Pericardium fibroblast (primary cell): ENCODE data around the genes NBPF11, NBPF14, NOTCH2NLB, H2BC21 and BOLA1.

GRCh38 chr1:148151798-148152470 lies at the start of gene NBPF11:
TSS of gene NBPF11 (minus strand) at chr1:148152281.
- RAMPAGE, long total RNA: no peak

- RAMPAGE, long total RNA: no peak
These were observed 150.5 kb upstream of the NBPF11 start for GRCh38 chr1:148302614-148302947.

GRCh38 chr1:148373397-148373973 lies 109.6 kb downstream of the PPIAL4G start:
- RAMPAGE, long total RNA: no peak

GRCh38 chr1:148459624-148460077 lies 23.5 kb downstream of the PPIAL4G start:
- RAMPAGE, long total RNA: no peak

DNA sequence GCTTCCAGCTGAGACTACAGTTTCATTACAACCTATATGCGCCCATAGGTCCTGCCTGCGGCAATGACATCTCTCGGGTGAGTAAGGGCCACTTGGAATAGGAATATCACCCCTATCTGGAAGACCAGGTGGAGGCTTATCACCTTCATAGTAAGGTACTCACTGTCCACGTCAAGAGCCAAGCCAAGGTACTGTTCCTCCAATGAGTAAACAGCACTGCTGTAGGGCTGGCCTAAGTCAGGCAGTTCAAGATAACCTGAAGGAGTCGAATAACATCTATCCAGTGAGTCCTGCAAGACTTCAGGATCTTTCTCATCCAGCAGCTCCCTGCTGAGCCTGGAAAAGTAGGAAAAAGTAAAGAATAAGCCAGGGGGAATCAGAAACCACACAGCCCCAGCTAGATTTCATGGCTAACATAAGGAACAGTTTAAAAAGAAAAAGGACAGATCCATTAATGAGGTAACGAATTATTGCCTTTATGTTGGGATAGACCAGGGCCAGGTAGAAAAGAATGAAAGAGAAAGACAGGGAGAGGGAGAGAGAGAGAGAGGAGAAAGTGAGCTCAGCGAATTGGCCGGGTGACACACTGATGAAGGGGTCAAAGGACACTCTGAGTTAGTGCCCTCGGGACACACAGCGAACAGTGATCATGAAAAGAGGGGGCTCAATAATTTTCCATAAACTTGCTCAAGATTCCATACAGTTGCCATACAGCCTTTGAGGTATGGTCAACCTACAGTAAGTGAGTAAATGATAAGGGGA lies 51.6 kb upstream of the PPIAL4G start:
- RAMPAGE, long total RNA: no peak

DNA sequence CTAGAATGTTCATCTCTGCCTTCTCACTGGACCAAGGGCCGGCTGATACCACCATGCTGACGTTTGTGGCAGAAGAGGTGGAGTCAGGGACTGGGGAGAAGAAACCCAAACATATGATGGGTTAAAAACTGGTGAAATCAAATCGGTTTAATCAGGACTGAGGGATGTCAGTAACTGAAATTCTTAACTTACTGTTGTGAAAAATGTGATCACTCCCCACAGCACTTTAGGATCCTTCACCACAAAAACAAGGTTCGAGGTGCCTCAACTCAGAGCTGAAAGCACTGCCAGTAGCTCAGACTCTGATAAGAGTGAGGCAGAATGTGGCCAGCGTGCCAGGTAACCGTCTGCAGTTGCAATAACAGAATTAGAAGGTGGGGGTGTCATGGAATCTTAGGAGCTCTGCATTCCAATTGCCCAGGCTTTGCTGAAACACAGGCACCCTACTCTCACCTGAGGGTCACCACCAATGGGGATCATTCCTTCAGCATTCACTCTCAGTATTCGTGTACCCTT lies at the start of gene NBPF14:
NBPF14 (minus strand) TSS at position 349 of the 516 bp plus-strand sequence.
- RAMPAGE, long total RNA: no peak

DNA sequence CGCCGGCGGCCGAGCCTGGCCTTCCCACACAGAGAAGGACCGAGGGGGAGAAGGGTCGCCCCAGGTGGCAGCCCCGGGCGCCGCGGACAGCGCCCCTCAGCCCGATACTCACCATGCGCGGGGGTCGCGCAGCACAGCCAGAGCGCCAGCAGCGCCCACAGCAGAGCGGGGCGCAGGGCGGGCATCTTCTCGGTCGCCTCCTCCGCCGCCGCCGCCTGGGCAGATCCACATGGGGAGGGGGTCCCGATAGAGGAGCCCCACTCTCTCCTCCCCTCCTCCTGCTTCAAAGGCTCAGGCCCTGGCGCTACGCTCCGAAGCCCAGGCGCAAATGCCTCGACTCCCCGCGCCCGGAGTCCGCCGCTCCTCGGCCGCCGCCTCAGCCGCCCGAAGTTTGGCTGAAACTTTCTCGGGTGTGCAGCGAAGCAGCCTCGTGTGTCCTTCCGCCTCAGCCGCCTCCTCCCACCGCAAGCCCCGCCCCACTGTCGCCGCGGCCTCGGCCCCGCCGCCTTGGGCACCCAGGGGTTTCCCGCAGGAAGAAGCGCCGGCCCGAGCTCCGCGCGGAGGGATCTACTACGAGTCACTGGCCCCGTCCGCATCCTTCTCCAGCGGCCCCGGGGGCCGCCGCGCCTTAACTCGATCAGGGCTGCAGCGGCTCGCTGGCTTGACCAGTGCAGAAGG lies at the start of gene NOTCH2NLB:
NOTCH2NLB (minus strand) TSS at position 397 of the 678 bp plus-strand sequence.
- RAMPAGE, long total RNA: no peak

DNA sequence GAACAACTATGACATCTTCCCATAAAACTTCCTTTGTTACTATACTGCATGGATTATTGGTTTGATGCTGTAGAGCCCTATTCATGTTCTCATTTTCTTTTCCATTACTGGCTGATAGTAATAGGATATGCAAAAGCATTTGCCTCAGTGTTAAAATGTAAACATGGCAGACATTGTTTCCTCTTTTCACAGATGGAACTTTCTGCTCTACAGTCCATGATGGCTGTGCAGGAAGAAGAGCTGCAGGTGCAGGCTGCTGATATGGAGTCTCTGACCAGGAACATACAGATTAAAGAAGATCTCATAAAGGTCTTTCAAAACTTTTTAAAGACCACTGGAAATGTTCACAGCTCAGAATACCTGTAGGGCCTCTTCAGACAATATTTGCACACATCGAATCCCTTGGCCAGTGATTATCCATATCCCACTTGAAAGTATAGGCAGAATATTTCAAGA lies 125.6 kb downstream of the NBPF9 start:
- RAMPAGE, long total RNA: no peak

DNA sequence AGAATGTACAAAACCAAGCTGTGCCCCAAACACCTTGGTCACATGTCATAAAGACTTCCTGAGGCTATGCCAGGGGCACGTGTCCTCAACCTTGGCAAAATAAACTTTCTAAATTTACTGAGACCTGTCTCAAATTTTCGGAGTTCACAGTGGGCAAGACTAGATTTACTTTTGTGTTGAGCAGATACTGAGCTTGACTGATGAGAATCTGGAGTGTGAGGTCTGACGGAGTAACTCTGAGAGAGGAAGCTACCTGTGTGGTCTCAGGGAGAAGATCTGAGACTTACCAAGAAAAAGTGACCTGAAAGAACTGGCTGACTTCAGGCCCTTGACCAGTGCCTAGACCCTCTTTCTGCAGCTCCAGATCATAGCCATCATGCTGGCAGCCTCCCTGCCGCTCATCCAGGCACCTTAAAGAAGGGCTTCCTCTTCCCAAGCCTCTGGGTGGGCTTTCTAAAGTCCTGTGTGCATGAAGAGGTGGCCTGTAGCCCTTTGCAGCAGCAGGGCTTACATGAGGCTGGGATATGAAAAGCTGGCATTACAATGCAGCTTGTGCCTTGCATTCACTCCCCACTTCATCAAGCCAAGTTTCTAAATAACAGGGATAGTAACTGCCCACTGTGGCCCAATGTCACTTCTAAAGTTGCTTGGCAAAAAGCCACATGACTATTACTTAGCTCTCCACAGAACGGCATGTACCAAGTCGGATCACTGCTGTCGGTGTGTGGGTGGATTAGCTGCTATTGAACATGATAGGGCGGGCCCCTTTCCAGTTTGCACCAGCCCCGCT lies 125.0 kb upstream of the NBPF9 start:
- RAMPAGE, long total RNA: no peak

GRCh38 chr1:149229086-149229507 lies 125.7 kb upstream of the NBPF9 start:
- RAMPAGE, long total RNA: no peak

GRCh38 chr1:149554426-149555074 lies 29.1 kb upstream of the PPIAL4C start:
- RAMPAGE, long total RNA: no peak

- RAMPAGE, long total RNA: no peak
These were observed 25.2 kb upstream of the PPIAL4C start for GRCh38 chr1:149558344-149559031.

DNA sequence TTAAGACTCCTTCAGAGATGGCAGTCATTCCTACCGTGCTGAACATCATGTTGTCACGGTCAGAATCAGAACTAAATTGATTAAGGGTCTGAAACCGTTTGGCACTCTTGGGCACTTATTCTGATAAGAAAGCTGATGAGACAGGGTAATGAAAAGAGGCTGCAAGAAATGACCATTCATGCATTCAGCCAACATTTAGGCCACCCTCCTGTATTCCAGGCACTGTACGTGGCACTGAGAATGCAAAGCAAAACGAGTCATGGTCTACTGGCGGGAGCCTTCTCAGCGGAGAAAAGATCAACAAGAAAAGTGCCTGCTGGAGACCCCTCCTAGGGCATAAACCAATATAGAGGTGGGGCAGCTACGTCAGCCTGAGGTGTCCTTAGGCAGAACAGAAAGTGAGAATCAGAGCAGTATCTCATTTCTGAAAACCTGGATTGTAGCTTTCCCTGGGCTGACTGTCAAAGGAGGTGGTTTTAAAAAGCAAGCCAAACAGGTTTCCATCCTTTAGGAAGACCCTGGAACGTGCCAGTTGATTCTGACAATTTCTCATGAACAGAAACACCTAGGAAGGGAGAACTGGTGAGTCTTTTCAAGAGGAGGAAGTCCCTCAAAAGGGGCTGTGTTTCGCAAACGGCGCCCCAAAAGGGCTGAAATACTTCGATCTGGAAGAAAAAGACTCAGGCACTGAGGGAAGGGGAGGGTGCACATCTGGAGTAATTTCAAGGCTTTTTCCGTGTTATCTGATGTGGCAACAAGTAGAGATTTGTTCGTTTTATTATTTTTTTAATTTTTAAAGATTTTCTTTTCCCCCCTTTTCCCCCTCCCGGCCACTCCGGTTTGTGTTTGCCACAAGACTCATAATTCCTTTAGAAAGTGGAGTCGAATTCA lies 22.4 kb downstream of the PPIAL4C start:
- RAMPAGE, long total RNA: no peak

DNA sequence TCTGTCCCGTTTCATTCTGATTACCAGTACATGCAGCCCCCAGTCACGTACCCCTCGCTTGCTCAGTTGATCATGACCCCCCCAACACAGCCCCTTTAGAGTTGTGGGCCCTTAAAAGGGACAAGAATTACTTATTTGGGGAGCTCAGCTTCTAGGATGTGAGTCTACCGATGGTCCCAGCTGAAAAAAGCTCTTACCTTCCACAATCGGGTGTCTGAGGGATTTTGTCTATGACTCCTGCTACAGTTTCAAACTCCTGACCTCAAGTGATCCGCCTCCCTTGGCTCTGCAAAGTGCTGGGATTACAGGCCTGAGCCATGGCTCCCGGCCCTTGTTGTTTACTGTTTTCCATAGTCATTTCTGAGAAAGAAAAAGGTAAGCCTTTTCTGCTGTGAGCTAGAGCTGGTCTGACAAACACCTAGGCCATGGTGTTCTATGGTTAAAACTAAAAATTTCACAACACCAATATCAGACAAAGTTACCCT lies 57.5 kb downstream of the PPIAL4C start:
- RAMPAGE, long total RNA: no peak

- RAMPAGE, long total RNA: no peak
These were observed 10.5 kb downstream of the FCGR1A start for GRCh38 chr1:149792953-149793462.

DNA sequence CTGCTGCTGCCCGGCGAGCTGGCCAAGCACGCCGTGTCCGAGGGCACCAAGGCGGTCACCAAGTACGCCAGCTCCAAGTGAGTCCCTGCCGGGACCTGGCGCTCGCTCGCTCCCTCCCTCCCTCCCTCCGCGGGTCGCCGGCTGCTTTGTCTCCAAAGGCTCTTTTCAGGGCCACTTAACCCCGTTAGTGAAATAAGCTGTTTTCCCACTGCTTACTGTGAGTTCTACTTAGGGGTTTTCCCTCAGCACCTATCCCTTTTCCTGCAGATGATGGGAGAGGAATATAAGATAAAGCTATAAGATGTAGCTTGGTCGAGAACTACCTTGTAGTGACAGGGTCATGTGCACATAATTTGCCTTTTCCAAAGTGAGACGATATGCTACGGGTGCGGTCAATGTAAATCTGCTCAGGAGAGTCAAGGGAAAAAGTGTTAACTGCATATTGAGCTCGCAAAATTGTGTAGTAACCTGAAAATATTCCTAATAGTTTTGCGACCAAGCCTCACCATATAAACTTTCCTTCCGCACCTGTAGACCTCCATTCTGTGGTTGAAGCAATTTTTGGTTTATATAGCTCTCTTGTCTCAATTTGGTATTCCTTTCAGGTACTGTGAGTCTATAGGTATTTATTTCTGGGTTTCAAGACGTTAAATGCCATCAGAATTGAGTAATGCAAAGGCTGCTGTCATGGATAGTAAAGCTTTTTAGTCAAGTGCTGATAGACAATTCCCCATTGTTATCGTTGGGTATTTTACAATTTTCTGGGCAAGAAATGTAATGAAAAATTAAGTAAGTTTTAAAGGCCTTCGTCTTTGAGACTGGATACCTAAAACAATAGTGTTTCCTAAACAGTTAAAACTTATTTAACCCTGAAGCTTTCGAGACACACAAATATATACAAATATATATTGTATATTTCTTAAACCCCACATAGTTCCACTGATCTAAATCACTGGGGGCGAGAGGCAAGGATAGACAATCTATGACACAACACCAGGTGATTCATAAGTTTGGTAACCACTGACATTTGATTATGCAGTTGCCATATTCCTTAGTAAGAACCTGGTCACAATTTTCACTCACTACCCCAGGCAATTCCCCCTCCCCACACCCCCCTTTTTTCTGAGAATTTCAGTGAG lies 1.2 kb upstream of the H2AC18 start:
- RAMPAGE, long total RNA: no peak

GRCh38 chr1:149847944-149848697 lies 2.7 kb upstream of the H2AC19 start:
- RAMPAGE, long total RNA: no peak

- RAMPAGE, long total RNA: no peak
These were observed 6.9 kb downstream of the H2BC21 start for GRCh38 chr1:149879556-149880077.

GRCh38 chr1:149886582-149886762 lies at the start of gene H2BC21:
TSS of gene H2BC21 (minus strand) at chr1:149886682.
- RAMPAGE, long total RNA: no peak

- RAMPAGE, long total RNA: no peak
These were observed at the start of gene BOLA1 for GRCh38 chr1:149899264-149900641. TSS of gene BOLA1 (plus strand) at chr1:149899568.